ENCODE measurements around the gene FOXP1.

DNA sequence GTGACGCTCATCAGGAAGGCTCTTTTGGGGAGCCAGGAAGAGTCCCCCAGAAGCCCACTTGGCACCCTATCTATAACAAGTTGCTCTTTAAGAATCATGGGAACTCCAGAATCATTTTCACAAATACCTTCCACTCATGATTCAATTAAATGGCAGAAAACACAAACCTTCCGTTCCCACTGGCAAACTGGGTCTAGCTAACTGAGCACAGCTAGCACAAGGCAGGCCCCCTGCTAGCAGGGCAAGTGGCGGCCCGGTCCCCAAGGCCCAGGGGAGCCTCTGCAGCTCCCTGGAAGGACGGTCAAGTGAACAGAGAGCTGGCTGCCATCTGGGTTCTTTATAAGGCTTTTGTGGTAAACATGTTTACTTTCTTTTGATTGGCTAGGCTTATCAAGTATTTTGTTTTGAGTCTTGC lies 81.5 kb downstream of the FOXP1 start:
- PRO-cap: no peak
- RAMPAGE, long total RNA: no peak

DNA sequence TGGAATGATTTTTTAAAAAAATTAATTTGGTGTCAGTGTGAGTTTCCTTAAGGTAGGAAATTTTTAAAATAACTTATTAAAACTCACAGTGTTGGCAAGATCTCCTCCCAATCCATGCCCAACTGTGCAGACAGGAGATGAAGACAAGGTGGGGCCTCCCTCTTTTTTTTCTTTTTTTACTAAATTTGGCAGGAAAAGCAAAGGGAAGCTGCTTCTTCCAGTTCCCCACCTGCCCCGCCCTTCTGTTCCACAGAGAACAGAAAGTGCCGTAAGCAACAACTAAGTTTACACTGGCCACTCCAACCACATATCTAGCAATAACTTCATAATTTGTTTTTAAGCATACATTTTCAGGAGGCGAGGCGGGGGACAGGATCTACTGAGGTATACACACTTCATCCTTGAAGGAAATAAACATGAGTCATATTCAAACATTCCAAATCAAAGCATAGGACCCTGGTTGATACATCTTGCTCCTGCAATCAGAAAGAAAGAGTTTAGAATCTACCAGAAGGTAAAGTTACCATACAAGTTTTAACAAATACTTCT lies 50.9 kb downstream of the FOXP1 start:
- PRO-cap: no peak
- RAMPAGE, long total RNA: no peak

DNA sequence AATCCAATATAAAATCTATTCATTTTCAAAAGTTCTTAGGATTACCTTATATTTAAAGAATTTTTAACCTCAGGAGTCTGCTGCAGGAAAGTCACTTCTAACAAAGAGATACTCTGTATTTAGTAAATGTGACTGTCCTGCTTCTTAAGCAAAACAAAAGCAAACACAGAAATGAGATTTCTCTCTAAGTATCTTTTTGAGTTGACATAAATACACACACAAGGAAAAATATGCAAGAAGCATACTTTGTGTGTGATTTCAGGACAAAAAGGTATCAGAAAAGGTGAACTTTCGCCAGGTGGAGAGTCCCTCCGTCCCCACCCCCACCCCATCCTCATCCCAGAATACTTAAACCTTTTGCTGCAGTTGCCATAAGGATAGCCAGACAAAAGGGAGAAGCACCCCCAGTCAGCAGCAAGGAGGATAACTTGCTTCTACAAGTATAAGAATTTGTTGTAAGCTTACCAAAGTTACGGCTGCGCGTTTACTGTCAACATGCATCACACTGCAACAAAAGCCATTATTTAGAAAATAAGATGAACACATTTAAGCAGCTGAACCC lies 10.4 kb downstream of the FOXP1 start:
- PRO-cap: no peak
- RAMPAGE, long total RNA: no peak

DNA sequence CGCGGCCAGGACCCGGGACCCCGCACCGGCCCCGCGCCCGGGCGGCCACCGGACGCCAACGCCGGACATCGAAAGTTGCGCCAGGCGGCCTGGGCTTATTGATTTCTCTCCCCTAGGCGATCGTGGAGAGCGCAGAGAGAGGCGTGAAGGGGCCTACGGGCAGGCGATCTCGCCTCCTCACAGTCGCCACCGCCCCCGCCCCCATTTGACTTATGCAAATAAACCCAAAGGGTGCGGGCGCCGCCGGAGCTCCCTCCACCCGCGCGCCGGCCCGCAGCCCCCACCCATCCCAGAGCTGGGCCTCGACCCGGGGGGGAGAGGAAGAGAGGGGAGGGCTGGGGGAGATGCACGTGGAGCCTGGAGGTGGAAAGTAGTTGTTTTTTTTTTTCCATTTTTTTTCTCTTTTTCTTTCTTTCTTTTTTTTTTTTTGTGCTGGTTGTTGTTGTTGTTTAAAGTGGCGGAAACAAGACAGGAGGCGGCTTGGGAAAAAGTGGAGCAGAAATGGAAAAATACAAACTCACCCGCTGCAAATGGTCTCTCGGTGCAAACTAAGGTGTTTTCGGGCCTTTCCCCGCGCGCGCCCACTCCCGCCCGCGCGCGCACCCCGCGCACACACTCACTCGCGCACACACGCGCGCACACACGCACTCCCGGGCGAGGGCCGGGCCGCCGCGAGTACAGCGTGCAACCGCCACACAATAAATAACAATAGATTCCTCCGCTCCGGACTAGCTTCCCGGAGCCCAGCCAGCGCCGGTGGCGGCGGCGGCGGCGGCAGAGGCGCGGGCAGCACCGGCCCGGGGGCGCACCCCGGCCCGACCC lies at the start of gene FOXP1:
Gene FOXP1, minus strand, starts transcription at position 679 of the 822 bp plus-strand sequence.
- PRO-cap: no peak
- RAMPAGE, long total RNA: no peak

GRCh38 chr3:71725663-71726148 lies 504 bp upstream of the EIF4E3 start:
- PRO-cap: no peak
- RAMPAGE, long total RNA: no peak

GRCh38 chr3:71806569-71807196 lies 21.7 kb upstream of the PROK2 start:
- PRO-cap: no peak
- RAMPAGE, long total RNA: no peak

DNA sequence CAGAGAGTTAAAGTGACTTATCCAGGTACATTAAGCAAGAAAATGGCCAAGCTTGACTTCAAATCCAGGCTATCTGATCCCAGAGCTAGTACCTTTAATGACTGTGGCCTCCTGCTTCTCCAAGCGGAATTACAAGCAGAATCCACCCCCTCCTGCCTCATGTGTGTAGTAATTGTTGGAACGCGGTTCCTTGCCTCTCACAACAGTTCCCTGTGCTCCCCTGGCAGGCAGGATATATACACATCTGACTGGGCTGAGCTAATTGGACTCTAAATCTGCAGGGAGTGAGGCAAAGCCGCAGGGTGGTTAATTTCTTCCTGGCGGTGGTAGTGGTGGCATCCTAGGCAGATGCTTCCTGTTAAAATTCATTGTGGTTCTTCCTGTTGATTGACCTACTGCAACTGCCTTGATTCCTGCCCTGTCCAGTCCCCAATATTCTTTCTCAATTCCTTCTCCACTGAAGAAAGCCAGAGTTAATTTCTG lies 202.8 kb upstream of the PROK2 start:
- PRO-cap: no peak
- RAMPAGE, long total RNA: no peak

GRCh38 chr3:72176960-72178154 lies 392.4 kb upstream of the PROK2 start:
- PRO-cap: no peak
- RAMPAGE, long total RNA: no peak

DNA sequence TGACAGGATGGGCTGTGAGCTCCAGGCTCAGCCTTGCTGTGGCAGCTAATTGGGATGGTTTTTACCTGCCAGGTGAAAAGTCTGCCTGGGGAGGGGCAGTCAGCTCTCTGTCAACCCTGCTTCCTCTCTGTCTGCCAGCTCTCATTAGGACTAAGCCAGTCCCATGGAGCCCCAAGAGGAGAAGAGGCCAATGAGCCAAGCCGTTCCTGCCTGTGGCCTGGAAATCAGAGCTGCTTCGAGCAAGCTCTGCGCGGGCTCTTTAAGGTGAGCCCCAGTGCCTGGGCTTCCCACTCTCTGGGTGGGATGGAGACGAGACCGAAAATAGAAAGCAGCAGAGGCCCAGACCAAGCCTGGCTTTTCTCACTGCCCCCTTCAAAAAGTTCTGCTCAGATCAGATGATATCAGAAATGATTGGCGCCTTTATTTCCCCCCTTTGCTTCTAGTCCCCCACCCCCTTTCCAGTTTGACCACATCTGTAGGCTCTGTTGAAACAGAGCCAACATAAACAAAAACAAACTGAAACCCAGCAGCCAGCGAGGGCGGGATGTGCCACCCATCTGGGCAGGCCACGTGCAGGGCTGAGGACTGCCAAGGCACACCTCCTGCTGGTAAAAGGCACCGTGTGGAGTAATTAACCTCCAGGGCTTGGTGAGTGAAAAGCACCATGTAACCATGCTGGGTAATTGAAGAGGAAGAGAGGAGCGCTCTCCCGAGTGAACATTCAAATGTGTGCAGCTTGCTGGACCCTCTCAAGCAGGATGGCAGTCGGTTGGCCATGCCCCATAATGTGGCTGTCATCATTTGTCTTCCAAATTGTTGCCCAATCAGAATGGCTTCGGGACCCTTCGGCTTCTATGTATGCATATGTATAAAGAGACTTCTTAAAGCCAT lies 471.0 kb upstream of the PROK2 start:
- PRO-cap: no peak
- RAMPAGE, long total RNA: no peak

DNA sequence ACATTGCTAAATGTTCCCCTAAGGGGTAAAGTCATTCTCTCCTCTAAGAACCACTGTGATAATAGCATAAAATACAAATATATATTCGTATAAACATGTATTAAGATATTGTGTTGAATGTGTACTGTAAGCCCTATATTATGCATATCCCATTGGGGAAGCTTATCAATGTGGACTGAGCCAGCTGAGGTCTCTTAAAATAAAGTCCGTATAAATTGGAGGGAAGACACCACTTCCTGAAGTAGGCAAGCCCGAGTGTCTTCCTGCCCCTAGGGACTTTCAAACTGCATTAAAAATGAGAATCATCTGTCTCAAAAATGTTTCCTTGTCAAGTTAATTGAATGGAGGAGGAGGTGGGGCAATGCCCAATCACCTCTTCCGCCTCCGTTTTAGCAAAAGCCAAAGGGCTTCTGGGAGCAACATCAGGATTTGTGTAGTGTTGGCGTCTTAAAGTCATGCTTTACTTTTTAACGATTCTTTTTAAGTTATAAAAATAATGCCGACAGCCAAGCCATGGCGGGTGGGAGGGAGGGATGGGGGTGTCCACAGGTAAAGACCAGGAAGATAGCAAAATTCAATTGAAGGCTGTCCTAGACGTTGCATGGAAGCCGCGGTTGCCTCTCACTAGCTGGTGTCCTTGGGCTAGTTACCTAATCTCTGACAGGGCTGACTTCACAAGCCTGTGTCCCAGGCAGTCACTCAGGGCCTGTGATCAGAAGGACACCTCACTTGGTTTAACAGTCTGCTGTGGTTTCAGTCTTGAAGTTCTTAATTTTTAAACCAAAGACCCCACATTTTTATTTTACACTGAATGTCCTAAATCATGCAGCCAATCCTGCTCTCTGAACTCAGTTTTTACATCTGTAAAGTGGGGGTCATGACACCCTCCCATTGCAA lies 524.9 kb upstream of the PROK2 start:
- PRO-cap: no peak
- RAMPAGE, long total RNA: no peak

DNA sequence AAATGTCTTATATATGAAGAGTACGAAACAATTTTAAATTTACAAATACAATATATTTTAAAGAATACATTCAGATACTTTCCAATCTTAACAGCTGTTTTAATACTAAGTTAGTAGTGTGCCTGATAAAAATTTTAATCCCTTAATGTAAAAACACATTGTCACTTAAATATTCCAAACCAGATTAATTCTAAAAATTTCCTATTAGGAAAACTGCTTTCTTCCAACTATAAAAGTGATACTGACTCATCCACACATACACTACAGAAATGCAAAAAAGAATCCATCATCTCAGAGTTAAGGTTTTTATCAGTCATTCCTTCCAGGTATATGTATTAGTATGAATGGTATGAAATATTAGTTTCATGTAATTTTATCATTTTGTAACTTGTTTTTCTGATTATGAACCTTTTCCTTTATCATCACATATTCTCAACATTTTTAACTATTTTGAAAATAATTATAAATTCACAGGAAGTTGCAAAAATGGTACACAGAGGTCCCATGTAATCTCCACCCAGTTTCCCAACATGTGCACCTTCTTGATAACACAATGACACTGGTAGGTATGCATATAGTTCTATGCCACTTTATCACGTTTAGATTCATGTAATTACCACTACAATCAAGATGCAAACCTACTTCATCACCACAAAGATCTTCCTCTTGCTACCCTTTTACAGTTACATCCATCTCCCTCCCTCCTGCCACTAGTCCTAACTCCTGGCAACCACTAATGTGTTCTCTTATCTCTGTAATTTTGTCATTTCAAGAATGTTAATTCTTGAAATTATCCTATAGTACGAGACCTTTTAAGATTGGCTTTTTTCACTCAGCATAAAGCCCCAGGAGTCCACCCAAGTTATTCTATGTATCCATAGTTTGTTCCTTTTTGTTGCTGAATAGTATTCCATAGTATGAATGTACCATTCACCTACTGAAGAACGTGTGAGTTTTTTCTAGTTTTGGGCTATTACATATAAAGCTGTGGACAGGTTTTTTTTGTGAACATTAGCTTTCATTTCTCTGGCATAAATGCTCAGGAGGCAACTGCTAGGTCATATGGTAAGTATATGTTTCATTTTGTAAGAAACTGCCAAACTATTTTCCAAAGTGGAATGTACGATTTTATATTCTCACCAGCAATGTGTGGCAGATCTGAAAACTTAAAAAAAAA lies 413.9 kb downstream of the SHQ1 start:
- PRO-cap: no peak
- RAMPAGE, long total RNA: no peak

DNA sequence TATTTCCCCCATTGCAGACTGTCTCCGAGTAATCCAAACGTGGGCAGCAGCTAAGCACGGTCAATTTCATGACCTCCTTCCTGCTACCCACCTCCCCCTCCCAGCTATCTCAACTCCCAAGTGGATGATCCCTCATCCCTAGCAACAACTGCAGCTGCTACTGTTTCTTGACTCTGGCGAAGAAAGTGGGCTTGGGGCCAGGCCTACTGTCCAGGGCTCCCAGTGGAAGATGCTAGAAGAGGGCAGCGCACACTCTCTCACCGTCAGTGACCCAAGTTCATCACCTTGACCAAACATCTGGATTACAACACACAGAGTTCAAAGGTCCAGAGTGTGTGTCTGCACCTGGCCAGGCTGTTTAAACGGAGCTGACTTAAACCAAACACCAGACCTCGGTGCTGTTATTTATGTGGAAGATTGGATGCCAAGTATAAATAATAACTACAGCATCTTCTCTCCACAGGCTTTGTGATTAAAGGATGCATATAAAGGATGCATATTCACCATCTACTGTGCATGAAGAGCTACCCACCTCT lies 385.6 kb downstream of the SHQ1 start:
- PRO-cap: no peak
- RAMPAGE, long total RNA: no peak

DNA sequence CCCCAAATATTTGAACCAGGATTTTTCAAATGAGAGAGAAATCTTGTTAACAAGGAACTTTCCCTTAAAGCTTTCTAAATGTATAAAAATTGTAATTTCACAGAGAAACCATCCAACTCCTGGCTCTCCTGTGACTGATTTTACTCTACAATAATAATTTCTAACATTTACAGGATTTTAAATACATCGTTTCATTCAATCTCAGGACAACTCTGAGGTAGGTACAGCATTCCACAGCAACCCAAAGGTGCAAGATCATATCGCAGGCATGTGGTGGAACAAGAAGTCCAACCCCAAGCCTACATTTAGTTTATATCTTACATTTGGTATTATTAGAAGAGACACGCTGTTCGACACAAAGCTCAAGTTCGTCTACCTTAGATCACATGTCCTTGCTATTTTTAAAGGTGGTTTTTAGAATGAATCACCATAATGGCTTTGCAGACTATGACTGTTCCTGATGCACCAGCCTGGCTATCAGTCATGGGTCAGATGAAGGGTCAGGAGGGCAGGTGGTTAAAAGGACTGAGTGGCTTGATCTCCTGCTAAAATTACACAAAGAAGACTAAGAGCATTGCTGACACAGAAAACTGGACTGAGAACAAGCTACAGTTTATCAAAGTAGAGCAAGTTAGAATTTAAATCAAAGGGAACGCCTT lies 26.2 kb downstream of the SHQ1 start:
- PRO-cap: no peak
- RAMPAGE, long total RNA: no peak

DNA sequence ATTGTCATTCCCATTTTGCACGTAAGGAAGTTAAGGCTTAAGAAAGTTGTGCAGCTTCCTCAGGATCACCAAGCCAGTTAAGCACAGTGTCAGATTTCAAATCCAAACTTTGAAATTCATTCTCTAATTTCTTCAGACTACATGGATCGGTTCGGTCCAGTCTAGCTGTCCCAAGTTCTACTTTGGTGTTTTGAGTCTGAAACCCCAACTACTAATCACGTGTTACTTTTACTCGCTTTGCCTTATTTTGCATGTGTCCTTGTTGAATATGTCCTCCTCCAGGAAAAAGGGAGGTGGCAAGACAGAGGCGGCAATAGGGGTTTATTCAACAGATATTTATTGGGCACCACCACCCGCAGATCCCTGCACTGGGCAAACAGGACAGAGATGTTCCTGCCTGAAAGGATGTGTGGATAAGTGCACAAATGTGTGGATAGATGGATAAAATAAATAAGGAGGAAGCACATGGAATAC lies 477 bp upstream of the GXYLT2 start:
- PRO-cap: no peak
- RAMPAGE, long total RNA: no peak

DNA sequence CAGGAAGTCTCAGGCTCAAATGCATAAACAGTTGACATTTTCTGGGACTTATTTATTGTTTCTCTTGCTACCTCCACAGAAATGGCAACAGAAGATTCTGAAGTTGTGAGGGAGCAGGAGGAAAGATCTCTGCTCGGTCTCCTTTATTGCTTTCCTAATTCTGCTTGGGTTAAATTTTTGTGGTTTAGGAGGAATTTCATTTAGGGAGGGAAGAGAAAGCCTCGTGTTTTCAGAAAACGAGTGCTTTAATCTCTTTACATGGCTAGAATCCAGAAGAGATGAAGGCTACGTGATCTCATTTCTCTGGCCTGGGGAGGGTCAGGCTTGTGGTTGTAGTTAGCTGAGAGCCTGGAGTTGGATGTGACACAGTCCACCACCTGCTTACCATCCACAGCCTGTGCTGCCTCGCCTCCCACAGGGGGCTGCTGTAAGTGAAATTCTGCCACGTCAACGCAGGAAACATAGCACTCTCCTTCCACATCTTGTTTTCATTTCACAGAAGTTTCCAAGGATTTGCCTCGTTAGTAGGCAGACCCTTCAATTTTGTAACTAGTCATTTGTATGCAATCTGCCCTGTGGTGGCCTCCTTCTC lies 3.2 kb downstream of the GXYLT2 start:
- PRO-cap: no peak
- RAMPAGE, long total RNA: no peak

- PRO-cap: no peak
- RAMPAGE, long total RNA: no peak
Measured at GRCh38 chr3:72947186-72947518, 49.5 kb upstream of the PPP4R2 start.

DNA sequence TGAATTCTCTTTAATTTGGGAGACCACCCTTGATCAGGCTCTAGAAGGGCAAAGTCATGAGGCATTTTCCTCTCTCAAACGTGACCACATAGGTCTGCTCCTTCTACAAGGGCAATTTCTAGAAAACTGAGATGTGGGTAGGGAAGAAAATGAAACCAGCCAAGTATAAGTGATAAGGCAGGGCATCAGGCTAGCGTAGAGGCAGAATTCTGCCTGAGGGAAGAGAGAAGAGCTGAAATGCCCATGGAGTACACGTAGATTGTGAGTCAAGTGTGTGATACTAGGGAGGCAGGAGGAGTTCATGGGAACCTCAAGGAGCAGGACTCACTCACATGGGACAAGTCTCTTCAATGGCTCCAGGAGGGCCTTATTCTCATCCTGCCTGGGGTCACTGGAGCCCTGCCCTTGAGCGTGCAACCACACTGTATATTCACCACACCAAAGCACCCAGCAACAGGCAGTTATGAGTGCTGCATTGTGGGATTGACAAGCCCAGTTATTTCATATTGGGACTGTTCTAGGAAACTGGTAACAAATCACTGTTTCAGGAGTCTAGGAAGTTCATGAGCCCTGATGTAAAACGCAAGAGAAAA lies 34.8 kb upstream of the PPP4R2 start:
- PRO-cap: no peak
- RAMPAGE, long total RNA: no peak

DNA sequence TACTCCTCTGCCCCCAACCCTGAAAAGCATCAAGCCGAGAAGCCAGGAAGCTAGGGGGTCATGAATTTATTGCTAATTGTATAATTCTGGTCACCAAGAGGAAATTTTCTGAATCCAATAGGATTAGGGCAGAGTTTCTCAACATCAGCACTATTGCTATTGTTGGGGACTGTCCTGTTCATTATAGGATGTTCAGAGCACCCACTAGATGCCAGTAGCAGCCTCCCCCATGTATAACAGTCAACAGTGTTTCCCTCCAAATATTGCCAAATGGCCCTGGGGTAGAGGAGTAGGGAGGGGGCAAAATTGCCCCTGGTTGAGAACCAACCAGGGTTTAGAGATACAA lies 31.1 kb upstream of the PPP4R2 start:
- PRO-cap: no peak
- RAMPAGE, long total RNA: no peak

DNA sequence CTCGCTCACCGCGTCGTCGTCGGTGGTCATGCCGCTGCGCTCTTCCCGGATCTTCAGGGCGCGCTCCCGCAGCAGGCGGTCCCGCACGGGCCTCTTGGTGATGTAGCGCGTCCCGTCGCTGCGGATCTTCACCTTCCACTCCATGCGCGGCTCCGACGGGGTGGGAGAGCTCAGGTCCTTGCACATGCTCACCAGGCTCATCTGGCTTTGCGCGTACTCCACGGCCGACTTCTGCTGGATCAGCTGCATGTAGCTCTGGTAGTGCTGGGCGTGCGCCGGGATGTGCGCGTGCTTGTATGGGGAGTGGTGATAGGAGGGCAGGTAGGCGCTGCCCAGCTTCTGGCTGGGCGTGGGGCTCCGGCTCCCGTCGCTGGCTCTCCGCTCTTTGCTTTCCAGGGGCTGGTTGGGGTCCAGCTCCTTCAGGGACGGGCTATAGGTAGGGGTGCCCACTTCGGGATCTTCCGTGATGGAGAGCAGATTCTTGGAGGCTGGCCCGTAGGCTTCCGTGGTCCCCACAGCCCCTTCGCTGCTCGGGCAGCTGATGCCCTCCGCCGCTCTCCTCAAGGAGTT lies 241.0 kb downstream of the PDZRN3 start:
- PRO-cap: no peak
- RAMPAGE, long total RNA: no peak

- PRO-cap: no peak
- RAMPAGE, long total RNA: no peak
Measured at GRCh38 chr3:73451516-73452181, 173.1 kb downstream of the PDZRN3 start.